ENCODE measurements around a stretch of chr16.

DNA sequence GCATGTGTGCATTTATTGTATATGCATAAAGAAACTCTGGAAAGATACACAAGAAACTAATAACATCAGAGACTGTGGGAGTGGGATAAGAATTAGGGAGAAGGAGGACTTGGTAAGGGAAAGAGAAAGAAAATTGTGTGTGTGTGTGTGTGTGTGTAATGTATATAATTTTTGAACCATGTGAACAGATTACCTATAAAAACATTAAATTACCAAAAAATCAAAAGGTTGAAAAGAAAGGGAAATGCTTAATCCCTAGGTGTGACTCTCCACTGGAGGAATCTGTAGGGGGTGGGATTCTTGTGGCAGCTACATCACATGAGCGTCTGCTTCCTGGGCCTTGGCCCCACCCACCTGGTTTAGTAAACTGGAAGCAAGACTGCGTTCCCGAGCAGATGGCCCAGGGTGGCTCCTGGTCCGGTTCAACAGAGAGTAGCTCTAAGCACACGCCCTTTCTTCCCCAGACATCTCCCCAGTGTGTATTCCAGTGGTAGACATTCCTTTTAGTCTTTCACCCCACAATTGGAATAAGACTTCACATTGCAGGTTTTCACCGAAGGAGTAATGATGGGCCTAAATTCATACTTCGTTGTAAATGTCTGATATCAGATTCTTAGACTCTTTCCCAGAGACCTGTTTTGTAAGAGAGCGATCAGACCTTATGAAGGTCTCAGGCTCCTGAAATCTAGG lies 36.2 kb upstream of the NFAT5 start:
- RRBS: no CpG with 5 or more reads among the region's 8 CpGs

DNA sequence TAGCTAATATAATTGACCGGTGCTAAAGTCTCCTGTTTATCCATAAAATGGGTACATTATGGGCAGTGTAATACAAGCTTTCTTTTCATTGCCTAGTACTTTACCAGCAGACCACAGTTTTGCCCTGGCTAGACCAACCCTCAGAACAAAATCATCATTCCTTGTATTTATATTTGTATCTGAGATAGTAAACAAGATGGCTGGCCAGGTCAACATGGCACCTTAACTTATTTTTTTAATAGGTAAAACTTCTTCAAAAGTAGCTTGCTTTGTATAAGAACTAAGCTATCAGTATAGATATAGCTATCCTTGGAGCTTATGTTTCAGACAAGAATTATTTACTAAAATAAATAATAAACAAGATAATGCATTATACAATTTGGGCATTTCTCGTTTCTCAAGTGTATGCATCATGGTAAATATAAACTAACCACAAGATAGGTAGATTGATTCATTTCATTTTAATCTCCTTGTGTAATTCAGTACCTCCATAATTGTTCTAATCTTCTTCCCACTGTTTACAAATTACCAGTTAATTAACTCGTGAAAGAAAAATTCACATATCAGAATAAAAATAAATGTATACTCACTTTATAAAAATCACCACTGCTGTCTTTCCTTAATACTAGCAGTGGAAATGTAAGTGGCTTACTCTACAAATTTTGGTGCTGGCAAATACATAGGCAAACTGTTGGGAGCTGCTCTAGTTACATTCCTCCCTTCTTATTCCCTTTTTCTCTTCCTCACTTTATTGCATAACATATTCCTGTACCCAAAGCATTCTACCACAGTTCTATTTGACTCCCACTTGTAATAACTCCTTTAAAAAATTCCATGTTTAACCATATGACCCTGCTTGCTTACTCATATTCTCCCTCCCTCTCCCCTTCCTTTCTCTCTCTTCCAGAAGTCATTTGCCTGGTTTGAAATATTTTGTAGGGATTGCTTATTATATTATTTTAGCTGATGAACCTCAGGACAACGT lies 23.0 kb downstream of the NQO1 start:
- RRBS: no CpG with 5 or more reads among the region's 4 CpGs

GRCh38 chr16:69764174-69764502 lies 2.0 kb downstream of the WWP2 start:
- RRBS: no CpG with 5 or more reads among the region's 7 CpGs

- RRBS: no CpG with 5 or more reads among the region's 1 CpG
These were observed 62.1 kb downstream of the WWP2 start for GRCh38 chr16:69824232-69824677.

DNA sequence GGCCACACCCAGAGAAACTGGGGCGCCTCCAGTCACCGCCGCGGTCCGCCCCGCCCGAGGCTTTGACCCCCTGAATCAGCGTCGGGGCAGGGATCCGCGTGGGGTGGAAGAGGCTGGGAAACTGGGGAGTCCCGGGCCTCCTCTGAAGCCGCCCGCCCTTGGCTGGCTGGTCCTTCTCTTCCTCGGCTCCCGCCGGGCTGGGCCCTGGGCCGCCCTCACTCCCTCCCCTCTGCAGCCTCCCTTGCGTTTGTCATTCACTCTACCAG lies 14.5 kb downstream of the CLEC18A start:
- RRBS: no CpG with 5 or more reads among the region's 19 CpGs

- RRBS: 0% methylated on average over 4 of the region's 92 CpGs
These were observed 48.3 kb upstream of the PDPR start for GRCh38 chr16:70065482-70066680.

DNA sequence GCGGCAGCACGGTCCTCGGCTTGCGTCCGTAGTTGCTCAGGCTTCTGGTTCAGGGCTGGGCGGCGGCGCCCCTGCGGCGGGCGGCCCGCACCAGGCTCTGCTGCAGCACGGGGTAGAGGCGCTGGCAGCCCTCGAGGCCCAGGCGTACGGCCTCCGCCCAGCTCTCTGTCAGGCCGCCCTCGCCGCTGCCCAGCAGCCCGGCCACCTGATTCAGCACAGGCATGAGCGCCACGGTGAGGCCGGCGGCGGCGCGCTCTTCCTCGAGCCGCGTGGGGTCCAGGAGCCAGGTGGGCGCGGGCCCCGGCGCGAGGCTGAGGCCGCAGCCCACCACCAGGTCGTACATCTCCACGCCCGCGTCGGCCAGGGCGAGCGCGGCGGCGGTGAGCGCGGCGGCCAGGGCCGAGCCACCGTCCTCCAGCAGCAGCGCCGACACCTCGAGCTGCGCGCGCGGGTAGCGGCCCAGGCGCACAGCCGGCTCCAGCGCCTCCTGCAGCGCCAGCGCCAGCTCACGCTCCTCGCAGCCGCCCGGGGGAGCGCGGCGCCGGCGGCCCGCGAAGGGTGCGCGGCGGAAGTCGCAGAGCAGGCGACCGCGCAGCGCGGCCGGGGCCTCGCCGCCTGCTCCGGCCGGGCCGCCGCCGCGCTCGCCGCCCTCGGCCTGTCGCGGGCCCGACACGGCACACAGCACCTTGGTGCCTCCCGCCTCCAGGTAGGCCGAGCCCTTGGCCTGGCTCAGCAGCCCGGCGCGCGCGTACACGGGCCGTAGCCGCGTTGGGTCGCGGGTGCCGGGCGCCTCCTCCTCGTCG lies 506 bp downstream of the EXOSC6 start:
- RRBS: 1% methylated on average over 41 of the region's 119 CpGs

DNA sequence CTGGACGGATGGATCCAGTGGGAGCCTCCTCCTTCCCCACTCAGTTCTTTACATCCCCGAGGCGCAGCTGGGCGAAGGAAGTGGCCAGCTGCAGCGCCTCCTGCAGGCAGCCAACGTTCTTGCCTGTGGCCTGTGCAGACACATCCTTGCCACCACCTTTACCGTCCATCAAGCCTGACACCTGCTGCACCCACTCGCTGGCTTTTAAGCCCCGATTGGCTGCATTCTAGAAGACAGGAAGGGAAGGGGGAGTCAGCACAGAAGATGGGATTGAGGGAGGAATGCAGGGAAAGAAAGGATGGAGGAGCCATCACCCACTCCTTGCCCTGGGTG lies 907 bp upstream of the EXOSC6 start:
- RRBS: no CpG with 5 or more reads among the region's 9 CpGs

DNA sequence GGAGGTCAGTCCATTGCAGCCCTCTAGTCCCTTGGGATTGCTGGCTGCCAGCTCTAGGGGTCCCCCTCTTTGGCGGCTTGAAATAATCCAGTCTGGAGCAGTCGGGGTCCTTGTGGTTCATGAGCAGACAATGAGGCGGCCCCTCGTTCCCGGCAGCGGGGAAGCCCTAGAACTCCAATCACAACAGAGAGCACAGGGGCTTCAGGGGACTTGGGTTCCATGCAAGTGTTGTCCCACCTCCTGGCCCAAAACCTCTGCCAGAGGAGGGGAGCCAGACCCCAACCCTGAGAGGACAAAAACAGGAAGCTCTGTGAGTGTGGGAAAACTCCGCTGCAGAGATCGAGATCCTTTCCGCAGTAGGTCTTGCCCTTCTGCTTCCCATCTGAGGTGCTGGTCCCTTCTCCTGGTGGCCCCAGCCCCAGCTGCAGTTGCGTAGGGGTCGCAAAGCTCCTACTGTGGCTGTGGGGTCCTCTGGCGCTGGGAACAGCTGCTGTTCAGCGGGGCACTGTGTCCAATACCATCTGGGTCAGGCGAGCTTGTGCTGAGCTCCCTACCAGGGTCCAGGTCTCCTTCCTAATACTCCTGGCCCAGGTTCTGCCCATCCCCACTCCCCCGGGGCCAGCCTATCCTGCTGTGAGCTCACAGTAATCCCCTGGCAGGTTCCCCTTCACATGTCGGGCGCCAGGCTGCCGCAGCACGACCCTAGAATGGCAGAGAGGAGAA lies 39.9 kb downstream of the ST3GAL2 start:
- RRBS: no CpG with 5 or more reads among the region's 19 CpGs

GRCh38 chr16:70416800-70417820 lies 21.8 kb downstream of the ST3GAL2 start:
- RRBS: no CpG with 5 or more reads among the region's 19 CpGs

GRCh38 chr16:70490178-70490682 lies 33.1 kb downstream of the COG4 start:
- RRBS: no CpG with 5 or more reads among the region's 6 CpGs

DNA sequence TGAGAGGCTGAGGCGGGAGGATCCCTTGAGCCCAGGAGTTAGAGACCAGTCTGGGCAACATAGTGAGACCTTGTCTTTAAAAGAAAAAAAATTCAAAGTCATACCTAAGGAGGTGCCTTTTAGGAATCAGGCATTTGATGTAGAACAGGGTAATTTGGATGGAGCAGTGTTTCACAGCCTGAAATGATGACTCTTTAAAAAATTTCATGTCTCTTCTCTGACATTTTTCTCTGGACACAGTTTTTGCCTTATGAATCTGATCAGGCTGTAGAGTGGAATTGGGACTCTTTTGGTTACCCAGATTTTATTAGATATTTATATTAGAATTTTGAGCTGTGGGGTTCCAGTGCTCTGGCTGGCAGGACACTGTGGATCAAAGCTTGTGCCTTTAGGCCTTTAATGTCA lies 14.2 kb downstream of the SF3B3 start:
- RRBS: no CpG with 5 or more reads among the region's 1 CpG

GRCh38 chr16:70610122-70610600 lies 36.2 kb upstream of the IL34 start:
- RRBS: no CpG with 5 or more reads among the region's 7 CpGs

DNA sequence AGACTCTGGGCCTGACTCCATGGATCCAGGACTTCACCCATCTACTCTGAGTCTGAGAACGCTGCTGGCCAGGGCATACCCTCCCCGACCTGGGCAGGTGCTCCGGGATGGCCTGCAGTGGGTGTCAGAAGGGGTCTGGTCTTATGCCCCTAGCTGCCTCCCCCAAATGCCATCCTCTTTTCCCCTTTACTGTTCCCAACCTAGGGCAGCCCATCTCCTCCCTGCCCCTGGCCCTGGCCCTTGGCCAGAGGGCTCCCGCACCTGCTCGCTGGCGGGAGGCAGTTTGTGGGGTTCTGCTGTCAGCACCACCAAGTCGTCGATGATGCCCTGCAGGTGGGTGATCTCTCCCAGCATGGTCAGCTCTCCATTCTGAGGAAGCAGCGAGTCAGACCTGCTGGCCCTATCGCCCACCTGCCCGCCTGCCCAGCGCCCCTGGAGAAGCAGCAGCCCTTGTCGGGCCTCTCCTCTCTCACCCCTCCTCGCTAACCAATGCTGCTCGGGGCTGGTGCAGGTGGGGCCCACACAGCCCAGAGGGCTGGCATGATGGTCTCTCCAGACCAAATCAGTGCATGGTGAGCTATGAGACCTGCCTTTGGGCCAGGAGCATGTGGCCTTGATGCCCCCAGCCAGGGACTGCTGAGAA lies 8.2 kb downstream of the MTSS2 start:
- RRBS: no CpG with 5 or more reads among the region's 15 CpGs

- RRBS: 58% methylated on average over 4 of the region's 8 CpGs
These were observed 1.1 kb upstream of the MTSS2 start for GRCh38 chr16:70686909-70687489.

DNA sequence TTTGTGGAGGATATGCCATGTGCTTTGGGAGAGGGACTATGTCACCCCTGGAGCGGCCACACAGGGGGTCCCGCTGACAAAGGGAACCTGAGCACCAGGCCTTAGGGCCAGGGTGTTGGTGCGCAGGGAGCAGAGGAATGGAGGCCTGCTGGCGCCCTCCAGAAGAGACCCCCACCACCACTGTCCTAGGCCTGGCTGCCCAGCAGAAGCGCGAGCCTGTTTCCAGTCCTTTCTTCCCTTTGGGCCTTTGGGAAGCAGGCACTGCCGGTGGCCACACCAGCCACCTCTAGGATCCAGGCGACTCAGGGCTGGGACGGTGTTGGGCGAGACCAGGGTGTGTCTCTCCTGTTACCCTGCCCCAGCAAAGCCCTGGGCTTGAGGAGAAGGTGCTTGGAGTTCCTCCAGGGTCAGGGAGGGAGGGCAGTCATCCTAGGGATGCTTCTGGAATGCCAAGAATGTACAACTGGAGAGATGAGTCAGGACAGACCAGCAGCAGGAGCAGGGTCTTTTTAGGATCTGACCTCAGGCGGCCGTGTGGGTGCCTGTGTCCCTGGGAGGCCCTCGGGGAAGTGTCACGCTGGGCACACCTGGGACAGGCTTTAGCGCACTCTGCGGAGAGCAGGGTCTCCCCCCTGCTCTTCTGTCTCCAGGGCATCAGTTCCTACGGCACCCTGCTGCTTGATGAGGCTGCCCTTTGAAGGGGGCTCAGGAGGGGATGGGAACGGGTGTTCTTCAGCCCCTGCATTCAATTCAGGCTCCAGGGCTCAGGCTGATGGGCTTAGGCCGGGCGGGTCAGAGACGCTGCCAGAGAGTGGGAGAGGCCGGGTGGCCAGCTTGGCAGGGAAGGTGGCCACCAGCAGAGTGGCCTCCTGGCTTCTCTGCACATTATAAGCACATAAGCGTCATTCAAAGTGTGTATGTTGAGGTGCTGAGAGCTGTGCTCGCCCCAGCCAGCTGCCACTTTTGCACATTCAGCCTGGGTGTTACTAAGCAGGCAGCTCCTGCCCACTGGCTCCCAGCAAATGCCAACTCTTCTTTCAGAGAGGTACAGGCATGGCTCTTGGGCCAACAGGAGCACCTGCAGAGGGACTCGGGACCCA lies 8.3 kb upstream of the MTSS2 start:
- RRBS: no CpG with 5 or more reads among the region's 25 CpGs

- RRBS: no CpG with 5 or more reads among the region's 39 CpGs
These were observed 14.0 kb upstream of the MTSS2 start for GRCh38 chr16:70699596-70700554.

GRCh38 chr16:70710678-70712054 lies 25.3 kb upstream of the MTSS2 start:
- RRBS: no CpG with 5 or more reads among the region's 36 CpGs

DNA sequence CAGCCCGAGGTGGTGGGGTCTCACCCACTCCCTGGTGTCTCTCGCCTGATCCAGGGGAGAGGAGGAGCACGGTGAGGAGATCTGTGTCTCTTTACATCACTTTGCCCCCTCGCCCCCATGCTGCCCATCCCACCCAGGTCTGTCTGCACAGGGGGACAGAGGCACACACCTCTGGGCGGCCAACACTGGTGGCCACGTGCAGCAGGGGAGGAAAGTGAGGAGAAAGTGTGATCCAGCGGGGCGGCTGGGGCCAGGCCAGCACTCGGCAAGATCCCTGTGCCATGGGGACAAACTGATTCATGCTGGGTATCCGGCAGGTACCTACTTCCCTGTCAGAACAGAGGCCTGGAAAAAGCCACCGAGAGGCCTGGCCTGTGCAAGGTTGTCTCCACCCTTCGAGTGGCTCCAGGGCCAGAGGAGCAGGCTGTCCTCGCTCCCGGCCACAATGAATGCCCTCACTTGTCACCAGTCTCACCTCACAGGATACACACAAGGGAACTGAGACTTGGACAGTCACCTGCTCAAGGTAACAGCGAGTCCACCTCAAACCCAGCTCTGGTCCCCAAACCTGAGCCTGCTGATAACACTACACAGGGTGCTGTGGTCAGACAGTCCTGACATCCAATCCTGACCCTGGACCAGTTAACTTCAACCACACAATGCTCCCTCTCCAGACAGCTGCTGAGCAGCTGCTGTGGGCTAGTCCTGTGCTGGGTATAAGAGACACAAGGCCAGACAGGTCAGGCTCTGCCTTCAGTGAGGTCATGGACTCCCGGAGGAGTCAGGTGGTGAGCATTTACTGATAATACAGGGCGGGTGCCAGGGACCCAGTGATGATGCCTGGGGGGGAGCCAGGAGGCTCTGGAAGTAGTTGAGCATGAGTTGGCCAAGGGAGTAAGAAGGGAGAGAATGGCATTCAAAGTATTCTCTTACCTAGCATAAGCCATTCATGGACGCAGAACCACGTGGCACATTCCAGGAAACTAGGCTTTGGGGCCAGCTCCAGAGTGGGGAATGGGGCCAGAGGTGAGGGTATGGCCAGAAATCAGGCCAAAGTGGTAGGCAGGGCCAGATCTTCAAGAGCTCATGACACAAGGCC lies 53.0 kb downstream of the VAC14 start:
- RRBS: no CpG with 5 or more reads among the region's 19 CpGs

- RRBS: no CpG with 5 or more reads among the region's 4 CpGs
These were observed 4.4 kb upstream of the CALB2 start for GRCh38 chr16:71354139-71354544.